ENCODE measurements around a stretch of chr19.

GRCh38 chr19:46654590-46655241, 6.3 kb downstream of the DACT3 start:
- PRO-cap = no peak
- RRBS = 26% methylated on average over 3 of the region's 18 CpGs

- PRO-cap = no peak
- RRBS = no CpG with 5 or more reads among the region's 28 CpGs
These were observed 8.4 kb upstream of the PRKD2 start for GRCh38 chr19:46724963-46726039.

DNA sequence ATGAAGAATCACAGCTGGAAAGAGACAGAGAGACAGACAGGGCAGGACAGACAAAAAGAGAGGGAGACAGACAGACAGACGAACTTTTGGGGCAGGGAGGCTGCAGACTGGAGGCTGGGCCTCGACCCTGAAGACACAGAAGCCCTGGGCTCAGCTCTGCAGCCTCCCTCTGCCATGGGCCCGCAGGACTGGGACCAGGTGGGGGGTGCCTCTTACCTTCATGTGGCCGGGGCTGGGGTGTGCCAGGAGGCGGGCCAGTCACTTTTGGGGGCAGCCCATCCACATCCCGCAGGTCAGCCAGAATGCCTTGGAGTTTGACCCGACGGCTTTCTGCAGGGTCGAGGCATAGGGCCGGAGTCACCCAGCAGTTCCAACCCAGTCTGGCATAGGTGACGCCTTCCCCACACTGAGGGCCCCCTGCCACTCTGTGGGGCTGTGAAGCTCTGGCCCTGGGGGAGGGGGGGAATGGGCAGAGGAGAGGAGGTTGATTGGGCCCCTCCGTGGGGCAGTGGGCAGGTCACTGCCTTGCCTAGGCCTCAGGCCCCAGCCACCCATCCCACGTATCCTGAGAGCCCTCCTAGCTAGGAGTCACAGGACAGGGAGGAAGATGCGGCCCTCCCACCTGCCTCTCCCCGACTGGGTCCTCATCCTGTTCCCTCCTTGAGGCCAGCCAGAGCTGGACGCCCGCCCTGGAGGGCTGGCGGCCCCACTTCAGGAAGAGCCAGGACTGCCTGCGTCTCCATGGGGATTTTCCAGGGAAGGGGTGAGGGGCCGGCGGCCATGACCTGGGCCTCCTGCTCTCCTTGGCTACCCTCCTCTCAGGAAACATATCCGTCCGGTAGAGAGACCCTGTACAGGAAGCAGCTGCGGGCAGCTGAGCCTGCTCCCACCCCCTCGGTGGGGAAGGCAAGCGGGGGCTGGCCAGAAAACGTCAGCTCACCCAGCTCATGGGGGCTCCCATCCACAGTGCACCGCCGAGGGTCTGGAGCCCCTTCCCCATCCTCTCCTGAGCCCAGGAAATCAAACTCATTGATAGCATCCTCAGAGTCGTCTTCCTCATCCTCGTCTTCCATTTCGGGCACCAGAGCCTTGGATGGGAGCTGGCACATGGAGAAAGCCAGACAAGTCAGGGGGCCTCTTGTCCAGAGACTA, 11.1 kb upstream of the PRKD2 start:
- PRO-cap = no peak
- RRBS = 96% methylated on average over 2 of the region's 32 CpGs

DNA sequence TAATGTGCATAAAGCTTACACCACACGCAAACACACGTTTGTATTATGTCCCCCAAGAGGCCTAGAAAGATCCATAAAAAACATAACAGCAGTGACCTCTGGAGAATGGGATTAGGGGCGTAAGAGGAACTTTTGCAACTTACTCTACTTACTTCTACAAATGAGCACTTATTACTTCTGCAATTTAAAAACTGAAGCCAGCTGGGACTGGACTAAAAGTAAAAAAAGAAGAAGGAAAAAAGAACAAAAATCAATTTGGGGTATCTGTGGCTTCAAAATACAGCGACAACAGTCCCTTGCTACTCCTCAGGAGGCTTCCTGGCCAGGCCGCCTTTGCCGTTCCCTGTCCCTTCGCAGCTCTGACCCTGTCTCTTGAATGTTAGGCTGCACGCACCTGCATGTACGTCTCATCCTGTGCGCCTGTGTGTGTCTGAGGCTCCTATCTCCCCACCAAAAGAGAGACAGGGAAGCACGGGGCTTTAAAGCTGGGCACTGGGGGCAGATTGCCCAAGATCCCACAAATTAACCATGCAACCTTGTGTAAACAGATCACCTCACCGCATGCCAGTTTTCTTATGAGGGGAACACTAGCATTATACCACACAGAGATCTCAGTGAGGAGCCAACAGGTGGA, 12.1 kb upstream of the FKRP start:
- PRO-cap = no peak
- RRBS = no CpG with 5 or more reads among the region's 12 CpGs

- PRO-cap = no peak
- RRBS = no CpG with 5 or more reads among the region's 8 CpGs
These were observed 19.7 kb downstream of the SLC1A5 start for GRCh38 chr19:46768640-46769185.

DNA sequence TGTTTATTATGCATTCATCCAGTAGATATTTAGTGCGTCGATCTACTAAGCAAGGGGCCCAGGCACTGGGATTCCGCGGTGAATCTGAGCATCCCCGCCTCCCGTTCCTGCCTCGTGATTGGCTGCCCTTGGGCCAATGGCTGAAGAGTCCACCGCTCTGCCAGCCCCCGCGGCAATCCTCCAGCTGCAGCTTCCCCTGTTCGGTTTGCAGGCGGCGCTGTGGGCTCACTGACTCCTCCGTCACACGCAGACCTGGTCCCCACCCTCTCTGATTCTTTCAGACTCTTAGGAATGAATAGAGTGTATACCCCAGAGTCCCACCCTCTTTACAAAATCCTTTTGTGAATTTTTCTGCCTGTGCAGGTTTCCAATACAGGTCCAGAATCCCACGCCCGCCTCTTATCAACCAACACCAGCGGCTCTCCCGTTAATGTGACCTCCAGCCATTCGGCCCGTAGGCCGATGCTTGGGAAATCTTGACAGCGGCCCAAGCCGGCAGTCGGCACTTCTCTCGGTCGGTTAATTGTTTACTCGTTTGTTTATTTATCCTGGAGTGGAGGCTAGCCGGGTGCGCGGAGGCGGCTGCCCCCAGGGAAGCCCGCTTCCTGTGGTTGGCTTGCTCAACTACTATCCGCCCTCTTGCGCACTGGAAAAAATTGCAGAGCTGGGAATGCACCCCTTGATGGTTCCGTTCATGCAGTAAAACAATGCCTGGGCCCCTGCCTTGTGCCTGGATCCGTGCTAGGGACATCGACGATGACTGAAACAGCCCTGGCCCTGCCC, 4.5 kb upstream of the ARHGAP35 start:
- PRO-cap = bidirectional peak, plus-strand start at position 228 of the sequence, minus-strand start at position 83 of the sequence
- RRBS = 8% methylated on average over 2 of the region's 39 CpGs

DNA sequence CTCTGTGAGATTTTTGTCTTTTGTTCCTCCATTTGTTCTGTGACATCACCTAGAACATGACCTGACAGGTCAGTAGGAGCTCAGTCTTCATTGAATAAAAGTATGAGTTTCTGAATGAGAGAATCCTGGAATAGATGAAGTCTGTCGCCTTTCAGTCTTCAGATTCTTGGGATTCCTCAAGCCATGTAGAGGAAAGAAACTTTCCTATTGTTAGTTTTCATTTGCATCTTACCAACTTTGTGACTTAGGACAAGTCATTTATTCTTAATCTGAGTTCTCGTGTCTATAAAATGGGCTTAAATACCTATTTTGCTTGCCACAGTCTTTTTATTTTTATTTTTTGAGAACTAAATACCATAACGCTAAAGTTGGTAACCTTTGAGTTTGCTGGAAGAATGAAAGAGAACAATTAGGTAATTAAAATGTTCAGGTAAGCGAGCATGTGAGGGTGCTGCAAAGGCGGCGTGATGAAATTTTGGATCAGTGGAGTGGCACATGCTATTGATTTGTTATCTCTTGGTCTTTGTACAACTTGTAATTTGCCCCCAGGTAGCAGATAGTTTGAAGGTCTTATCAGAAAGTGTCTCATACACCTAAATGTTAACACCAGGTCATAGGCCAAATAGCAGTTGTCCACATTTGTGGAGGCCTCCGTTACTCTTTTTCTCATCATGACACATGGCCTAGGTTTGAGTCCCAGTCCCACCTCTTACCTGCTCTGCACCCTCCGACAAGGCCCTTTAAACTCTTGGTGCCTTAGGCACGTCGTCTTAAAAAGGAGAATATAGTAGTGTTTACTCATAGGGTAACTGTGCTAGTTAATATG, 14.7 kb downstream of the ARHGAP35 start:
- PRO-cap = no peak
- RRBS = no CpG with 5 or more reads among the region's 10 CpGs

DNA sequence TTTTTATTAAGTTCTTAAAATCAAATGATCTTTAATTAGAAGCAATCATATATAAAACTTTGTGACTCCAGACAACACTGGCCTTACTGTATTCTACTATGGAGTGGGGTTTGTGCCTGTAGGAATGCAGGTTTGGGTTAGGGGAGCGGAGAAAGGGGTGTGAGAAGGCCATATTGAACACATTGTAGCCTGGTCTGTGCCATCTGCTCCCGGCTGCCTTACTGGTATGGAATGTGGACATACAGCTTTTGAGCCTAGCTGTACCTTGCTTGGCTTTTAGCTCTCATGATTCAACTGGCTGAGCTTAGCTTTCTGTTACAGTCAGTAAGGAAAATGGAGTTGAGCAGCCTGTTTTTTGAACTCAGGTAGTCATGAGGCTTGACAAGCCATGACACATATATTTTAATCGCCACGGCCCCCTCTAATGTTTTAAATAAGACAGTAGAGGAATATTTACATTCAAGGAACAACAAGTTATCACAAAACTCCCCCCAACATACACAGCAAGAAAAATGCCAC, 41.6 kb downstream of the ARHGAP35 start:
- PRO-cap = no peak
- RRBS = no CpG with 5 or more reads among the region's 4 CpGs

DNA sequence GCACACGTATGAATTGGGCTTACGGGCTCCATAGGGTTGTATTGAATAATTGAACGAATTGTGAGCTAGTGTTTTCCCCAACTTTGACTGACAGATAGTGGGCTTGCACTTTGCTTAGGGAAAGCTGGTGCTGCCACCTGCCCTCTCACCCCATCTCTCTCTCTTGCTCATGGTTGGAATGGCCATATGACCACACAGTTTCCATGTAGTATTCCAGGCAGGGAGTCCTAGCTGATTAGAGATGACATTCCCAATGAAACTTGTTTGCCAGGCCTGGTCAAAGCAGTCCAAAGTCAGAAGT, 76.3 kb upstream of the NPAS1 start:
- PRO-cap = no peak
- RRBS = no CpG with 5 or more reads among the region's 3 CpGs

DNA sequence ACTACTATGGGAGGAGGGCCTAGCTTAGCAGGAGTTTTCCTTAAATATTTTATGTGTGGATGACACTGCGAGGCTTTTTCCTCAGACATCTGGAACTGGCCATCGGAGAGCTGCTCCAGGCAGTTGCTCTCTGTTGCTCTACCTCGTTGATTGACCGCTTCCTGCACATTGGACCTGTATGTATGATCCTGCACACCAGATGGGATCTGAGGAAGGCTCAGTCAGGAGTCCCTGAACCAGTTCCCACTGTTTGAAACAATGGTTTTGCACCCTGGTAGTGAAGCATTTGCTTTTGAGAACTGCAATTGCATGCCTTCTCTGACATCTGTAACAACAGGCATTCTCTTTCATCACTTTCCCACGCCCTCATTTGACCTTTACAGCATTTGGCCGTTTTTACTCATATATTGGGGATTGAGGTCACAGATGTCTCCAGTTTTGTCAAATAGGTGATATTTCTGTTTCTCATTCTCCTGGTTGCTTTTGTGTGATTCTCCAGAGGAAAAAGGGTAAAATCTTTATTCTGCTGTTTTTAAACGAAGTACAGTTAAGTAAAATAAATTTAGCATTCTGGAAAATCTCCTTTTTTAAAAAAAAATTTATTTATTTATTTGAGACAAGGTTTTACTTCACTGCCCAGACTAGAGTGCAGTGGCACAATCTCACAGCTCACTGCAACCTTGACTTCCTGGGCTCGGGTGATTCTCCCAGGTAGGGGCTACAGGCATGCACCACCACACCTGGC, 61.0 kb upstream of the NPAS1 start:
- PRO-cap = no peak
- RRBS = no CpG with 5 or more reads among the region's 8 CpGs

DNA sequence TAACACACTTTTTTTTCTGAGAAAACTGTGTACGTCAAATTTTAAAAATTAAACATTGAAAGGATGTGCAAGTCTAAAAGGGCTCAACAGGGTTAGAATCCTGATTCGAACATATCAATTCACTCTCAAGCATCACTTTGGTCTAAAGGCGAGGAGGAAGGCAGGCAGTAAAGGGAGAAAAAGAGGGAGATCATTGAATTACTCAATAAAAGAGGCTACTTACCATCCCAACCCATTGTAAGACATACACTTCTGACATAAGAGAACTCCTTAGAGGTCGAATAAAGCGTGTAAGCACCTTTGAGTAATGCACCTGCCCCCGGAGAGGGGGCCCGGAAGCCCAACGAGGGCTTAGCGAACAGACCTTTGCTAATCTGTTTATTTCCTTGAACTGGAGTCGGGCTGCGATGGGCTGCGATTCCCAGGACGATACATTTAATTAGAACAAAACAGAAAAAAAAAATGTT, 3.1 kb downstream of the ZC3H4 start:
- PRO-cap = no peak
- RRBS = no CpG with 5 or more reads among the region's 13 CpGs

DNA sequence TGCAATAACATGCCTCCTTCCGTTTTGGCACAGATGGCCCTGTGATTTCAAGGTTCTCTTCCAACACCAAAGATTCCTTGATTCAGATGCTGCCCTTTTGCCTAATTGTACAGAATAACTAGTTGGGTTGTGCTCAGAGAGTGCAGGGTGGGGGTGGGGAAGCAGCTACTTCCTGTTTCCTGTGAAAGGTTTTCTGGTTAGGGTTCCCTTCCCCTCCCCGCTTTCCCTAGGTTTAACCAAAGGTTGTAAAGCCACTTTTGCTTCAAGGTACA, 27.2 kb downstream of the SAE1 start:
- PRO-cap = no peak
- RRBS = no CpG with 5 or more reads among the region's 2 CpGs

DNA sequence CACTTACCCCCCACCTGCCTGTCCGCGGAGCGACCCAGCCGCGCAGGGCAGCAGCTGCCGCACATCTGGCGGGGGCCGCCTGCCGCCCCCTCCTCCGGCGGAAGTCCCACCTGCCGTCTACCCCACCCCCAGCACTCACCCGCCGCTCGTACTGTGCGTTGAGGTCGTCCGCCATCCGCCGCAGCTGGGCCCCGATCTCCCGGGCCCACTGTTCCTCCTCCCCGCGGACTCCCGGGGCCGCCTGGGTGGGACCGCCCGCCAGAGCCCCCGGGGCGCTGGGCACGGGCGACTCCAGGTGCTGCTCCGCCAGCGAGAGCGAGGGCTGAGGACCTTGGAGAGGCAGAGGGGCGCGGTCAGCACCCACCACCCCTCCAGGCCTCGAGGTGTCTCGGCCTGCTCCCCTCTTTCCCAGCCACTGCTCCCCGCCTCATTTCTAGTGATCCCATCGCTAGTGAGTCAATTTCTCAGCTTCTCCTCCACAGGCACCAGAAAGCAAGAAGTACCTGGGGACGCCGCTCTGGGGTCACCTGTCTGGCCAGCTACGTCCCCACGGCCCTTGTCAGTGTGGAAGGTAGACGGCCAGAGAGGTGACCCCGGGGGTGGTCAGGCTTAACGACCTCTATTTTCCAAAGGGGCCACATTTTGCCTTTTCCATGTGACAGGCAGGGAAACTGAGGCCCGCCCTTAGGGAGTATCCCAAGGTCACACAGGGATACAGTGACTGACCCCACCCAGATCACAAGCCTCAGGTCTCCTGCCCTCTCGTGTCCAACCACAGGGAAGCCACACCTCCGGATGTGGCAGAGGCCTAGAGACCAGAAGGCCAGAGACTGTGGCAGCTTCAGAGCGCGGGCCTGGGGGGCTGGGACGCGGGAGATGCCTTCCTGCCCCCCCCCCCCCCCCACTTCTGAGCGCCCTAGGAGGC, 4.3 kb downstream of the BBC3 start:
- PRO-cap = bidirectional peak, plus-strand start at position 844 of the sequence, minus-strand start at position 723 of the sequence
- RRBS = 1% methylated on average over 10 of the region's 56 CpGs

GRCh38 chr19:47240906-47241603, 10.1 kb upstream of the BBC3 start:
- PRO-cap = bidirectional peak, plus-strand start at chr19:47241295, minus-strand start at chr19:47241131
- RRBS = no CpG with 5 or more reads among the region's 26 CpGs

DNA sequence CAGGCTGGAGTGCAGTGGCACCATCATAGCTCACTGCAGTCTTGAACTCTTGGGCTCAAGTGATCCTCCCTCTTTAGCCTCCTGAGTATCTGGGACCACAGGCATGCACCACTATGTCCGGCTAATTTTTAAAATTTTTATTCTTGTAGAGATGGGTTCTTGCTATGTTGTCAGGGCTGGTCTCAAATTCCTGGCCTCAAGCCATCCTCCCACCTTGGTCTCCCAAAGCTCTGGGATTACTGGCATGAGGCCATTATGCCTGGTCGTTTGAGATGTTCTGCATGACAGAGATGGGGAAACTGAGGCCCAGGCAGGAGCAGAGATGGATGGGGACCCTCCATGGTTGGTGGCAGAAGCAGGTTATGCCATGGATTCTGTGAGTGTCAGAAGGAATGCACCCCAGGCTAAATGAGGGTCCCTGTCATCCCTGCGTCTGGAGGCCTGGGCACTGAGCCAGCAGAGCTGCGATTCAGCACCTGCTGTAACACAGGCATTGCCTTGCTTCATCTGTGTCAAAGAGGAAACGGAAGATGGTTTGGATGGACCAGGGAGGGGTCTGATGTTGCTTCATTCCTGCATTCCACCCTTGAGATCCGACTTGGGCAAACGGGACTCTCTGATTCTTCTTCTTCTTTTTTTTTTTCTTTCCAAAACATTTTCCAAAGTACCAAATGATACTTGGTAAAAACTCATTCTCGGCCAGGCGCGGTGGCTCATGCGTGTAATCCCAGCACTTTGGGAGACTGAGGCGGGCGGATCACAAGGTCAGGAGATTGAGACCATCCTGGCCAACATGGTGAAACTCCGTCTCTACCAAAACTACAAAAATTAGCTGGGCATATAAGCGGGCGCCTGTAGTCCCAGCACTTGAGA, 1.1 kb downstream of the C5AR1 start:
- PRO-cap = bidirectional peak, plus-strand start at position 570 of the sequence, minus-strand start at position 364 of the sequence
- RRBS = no CpG with 5 or more reads among the region's 16 CpGs

DNA sequence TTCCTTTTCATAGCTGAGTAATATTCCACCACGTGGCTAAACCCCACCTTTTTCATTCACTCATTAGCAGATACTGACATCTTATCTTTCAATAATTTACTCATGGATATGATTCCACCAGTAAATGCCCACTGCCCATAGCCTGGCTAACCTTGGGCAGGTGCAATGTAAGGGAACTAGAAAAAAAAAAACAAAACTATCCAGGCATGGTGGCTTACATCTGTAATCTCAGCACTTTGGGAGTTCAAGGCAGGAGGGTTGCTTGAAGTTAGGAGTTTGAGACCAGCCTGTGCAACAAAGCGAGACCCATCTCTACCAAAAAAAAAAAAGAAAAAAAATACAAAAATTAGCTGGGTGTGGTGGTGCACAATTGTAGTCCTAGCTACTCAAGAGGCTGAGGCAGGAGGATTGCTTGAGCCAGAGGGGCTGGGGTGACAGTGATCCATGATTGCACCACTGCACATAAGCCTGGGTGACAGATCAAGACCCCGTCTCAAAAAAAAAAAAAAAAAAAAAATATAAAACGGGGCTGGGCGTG, 7.1 kb downstream of the C5AR1 start:
- PRO-cap = no peak
- RRBS = no CpG with 5 or more reads among the region's 5 CpGs

DNA sequence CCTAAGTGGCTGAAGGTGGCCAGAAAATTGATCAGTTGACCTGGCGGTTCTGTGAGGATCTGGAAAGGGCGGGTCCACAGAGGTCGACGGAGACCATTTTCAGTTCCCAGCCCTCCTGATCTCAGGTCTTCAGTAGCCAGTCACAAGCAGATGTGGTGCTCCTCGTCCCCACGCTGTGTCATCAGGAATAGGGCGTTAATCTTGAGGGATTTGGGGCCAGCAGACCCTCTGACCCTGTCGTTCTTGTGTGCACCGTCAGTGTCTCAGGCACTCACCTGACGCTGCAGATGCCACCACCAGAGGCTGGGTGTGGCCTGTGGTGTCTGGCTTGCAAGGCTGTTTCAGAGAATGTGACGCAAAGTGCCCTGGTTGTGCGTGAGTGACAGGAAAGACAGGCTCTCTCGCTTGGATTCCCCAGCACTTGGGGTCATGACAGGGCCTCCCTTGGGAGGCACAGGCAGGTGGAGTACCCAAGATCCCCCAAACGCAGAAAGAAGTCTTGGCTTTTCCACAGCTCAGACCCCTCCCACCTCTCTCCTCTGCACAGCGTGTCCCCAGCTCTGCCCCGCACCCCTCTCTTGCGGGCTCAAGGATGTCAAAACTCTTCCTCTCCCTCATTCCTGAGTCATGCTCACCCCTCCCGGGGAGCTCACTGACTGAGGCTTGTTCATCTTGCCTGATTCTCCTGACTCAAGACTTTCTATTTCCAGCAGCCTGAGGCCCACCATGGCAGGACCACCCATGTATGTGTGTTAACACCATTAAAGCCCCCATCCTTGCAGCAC, 20.9 kb downstream of the DHX34 start:
- PRO-cap = no peak
- RRBS = no CpG with 5 or more reads among the region's 18 CpGs

DNA sequence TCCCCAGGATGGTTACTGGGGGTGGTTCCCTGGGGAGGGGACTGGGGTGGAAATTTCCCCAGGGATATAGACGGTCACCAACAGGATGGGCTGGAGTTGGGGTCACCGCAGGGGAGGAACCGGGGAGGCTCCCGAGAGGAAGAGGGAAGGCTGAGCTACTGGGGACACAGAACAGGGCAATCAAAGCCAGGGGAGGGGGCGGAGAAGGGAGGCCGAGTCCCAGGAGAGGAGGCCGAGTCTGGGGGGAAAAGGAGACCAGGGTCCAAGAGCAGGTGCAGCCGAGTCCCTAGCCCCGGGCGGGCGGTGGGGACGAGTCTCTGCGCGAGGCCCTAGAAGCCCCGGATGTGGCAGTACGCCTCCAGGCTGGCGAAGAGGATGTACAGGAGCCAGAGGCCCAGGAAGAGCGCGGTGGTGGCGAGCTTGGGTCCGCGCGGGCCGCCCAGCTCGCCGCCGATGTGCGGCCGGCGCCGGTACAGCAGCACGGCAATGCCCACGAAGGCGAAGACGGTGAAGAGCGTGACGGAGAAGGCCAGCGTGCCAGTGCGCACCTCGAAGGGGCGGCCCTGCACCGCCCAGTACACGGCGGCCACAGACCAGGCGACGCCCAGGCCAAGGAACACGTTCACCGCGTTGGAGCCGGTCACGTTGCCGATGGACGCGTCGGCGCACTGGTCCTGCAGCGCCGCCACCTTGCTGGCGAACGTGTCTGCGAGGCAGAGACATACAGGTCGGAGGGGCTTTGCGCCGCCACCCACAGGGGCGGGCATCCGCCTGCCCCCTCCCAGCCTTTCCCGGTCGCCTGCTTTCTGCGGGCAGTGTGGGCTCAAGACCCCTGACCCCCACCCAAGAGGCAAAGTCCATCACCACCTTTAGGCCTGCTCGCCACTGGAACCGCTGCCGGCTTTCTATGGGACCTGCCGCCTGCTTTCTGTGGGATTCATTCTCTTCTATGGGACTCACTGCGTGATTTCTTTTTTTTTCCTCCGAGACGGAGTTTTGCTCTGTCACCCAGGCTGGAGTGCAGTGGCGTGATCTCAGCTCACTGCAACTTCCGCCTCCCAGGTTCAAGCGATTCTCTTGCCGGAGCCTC, 10.8 kb upstream of the MEIS3 start:
- PRO-cap = no peak
- RRBS = 57% methylated on average over 7 of the region's 80 CpGs

DNA sequence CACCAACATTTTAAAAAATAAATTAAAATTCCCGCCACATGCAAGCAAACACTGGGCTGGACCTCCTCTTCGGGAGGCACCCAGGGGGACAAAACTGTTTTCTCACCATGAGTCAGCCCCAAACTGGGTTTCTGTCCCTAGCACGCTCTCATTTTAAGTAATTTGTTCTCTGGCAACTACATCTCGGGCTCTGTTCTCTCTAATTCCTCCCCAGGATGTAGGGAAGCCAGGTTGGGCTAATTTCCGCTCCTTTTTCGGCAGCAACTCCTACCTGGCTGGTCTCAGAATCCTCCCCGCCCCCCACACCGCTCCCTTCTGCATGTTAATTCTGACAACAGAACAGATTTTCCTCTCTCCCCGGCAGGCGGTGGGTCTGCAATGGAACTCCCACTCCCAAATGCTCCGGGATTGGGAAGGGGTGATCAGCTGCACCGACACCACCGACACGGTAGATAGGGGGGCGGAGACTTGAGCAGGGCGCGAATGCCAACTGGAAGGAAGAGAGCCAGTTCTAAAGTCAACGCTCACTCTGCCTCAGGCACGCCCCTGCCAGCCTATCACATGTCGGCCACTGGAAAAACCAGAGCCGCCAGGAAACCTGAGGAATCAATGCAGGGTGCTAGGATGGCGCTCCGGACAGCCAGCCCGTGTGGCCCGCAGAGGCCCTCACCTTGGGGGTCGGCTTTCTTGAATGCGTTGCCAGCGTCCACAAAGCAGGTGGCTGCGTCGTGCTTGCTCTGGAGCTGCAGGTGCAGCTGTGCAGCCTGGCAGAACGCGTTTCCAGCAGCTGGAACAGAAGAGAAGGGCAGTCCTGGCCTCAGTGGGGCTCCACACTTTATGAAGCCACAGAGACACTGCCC, 14.7 kb downstream of the NAPA start:
- PRO-cap = no peak
- RRBS = no CpG with 5 or more reads among the region's 32 CpGs

- PRO-cap = no peak
- RRBS = no CpG with 5 or more reads among the region's 12 CpGs
These were observed 13.6 kb downstream of the NAPA start for GRCh38 chr19:47500971-47501883.